ENCODE data around the gene PTMA.

- RRBS, result no CpG with 5 or more reads among the region's 5 CpGs
CAGE:
- cytosol, long polyA plus RNA, result no peak
- long polyA plus RNA, result no peak
- nucleus, long polyA plus RNA, result no peak
Observed at GRCh38 chr2:231036007-231036553, 1.2 kb upstream of the C2orf72 start.

- RRBS, result no CpG with 5 or more reads among the region's 5 CpGs
CAGE:
- cytosol, long polyA plus RNA, result no peak
- long polyA plus RNA, result no peak
- nucleus, long polyA plus RNA, result no peak
Observed at GRCh38 chr2:231355413-231355560, 40.2 kb upstream of the B3GNT7 start.

DNA sequence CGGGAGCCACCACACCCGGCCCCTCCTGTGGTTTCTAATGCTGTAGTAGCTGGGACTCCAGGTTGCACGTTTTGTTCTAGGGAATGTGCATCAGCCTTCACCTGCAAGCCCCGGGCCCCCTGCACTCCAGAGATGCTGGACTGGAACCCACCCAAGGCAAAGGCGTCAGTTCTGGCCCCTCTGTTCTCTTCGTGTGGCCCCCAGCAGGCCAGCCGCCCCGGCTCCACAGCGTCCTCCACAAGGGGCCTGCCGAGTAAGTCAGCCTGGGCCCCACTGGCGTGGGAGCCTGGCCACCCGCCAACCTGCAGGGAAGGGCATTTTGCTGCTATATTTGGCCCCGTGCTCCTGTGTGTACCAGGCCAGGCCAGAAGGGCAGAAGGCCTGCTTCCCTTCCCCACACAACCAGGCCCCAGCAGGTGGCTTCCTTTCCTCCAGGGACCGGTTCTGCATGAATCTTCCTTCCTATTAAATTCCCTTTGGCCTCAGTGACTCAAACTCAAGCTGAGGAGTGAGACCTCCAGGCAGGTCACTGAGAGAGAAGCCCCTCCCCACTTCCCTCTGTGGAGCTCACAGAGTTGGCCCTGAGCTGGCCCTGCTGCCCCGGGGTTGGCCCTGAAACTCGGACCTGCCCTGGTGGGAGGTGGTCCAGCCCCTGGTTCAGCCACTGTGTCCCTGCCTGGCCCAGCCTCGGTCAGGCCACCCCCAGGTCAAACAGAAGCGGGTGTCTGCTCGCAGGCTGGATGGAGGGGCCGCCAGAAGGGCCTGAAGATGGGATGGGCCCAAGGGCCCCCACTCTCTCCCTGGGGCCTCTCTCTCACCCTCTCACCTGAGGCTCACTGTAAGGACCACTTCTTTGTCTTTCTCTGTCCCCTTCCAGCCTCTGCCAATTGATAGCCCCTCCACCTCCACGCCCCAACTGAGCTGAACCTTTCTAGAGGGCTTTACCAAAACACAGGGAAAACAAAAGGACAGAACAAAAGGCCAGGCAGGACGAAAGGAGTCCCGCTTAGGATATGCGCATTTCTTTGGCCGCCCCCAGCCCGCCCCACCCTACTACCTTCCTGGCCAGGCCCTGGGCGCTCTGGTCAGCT, 25.3 kb upstream of the B3GNT7 start:
- RRBS, result 80% methylated on average over 5 of the region's 27 CpGs
CAGE:
- cytosol, long polyA plus RNA, result no peak
- long polyA plus RNA, result no peak
- nucleus, long polyA plus RNA, result no peak

GRCh38 chr2:231386334-231386958, 9.1 kb upstream of the B3GNT7 start:
- RRBS, result 54% methylated on average over 2 of the region's 3 CpGs
CAGE:
- cytosol, long polyA plus RNA, result no peak
- long polyA plus RNA, result no peak
- nucleus, long polyA plus RNA, result no peak

GRCh38 chr2:231399833-231400814, 4.6 kb downstream of the B3GNT7 start:
- RRBS, result no CpG with 5 or more reads among the region's 13 CpGs
CAGE:
- cytosol, long polyA plus RNA, result no peak
- long polyA plus RNA, result no peak
- nucleus, long polyA plus RNA, result no peak

DNA sequence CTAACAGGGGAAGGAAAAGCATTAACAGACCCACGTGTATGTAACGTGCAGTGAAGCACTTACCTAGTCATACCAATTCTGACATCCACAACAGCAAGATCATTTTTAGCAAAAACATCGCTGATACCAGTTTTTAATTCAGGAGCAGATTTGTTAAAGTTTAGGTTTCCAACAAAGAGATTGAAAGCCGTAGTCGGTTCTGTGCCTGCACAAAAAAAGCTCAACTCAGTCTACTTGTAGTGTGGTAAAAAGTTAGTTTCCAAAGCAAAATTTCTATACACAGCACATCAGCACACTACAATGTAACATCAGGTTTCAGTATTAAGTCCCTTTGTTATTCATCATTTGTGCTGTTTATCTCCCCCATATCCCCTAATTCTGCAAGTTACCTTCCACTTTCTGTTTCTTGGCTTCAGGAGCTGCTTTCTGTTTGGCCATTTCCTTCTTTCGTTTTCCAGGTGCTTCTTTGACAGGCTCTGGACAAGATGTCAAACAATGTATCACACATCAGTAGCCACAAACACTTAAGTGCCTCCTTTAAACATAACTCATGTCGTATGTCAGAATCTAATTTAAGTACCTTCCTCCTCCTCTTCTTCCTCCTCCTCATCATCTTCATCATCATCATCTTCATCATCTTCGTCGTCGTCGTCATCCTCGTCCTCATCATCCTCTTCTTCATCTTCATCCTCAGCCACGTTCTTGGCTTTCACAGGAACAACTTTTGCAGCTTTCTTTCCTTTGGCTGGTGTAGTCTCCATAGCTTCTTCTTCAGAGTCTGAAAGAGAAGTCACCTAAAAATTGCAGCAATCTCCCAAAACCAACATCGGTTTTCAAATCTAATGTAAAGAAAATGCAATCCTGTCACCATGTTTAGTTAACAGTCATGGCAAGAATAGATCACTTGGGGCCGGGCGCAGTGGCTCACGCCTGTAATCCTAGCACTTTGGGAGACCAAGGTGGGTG, 3.9 kb downstream of the NCL start:
- RRBS, result no CpG with 5 or more reads among the region's 17 CpGs
CAGE:
- cytosol, long polyA plus RNA, result start-site peak on the minus strand centred at position 679 of the sequence, 190 bp wide, 344 and 206 reads in 2 replicates
- long polyA plus RNA, result start-site peak on the plus strand centred at position 696 of the sequence, 111 bp wide, 86 and 216 reads in 2 replicates
- nucleus, long polyA plus RNA, result no peak

DNA sequence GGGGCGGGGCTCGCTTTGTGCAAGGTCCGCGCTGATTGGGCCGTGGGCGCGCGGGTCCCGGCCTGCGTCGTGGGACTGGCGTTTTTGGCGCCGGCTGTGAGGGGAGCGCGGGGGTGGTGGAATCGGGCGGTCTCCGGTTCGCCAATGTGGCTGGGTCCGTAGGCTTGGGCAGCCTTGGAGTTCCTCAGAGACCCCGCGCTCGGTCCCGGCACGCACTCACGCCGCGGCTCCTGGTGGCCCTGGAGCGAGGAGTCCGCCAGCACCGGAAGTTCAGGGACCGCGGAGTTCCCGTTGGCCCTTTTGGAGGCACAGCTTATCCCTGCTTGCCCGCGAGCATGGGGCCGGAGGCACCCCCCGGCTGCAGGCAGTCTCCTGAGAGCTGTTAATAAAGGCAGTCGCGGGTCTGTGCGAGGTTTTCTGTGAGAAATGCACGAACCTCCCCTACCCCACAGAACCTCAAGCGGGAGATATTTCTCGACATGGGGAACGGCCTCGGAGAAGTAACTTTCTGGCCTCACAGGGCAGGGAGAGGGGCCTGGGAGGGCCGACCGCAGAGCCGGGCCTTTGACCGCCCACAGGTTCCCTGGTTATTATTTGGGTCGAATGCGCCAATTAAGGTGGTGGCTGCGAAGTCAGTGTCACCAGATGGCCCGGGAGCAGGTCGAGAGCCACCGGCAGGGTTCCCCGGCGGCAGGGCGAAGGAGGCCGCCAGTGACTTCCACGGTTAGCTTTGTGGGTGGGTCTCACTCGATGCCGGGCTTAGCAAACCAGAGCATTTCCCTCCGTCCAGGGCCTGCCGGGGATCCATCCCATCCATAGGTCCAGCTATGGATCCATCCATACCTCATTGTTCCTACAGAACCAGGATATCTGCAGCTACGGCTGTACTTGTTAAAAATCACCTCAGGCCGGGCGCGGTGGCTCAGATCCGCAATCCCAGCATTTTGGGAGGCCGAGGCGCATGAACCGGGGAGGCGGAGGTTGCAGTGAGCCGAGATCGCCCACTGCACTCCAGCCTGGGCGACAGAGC, 714 bp upstream of the NCL start:
- RRBS, result 18% methylated on average over 43 of the region's 78 CpGs
CAGE:
- cytosol, long polyA plus RNA, result no peak
- long polyA plus RNA, result no peak
- nucleus, long polyA plus RNA, result no peak

DNA sequence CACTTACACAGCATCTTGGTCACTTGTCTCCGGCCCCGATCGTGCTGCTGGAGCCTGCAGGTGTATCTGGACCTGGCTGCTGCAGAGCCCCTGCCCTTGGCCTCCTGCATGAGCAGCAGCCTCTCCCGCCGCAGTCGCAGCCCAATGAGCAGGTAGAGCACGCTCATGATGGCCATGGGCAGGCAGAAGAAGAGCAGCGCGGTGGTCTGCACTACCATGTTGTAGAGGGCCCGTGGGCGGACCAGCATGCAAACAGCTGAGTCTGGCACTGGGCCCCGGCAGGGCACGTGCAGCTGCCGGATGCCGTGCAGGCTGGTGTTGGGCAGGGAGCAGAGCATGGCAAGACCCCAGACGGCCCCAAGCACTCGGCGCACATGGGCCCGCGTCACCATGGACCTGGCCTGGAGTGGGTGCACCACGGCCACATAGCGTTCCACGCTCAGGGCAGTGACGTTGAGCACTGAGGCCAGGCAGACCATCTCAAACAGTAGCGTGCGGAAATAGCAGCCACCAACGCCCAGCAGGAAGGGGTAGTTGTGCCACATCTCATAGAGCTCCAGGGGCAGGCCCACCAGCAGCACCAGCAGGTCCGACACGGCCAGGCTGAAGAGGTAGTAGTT, 2.0 kb downstream of the NMUR1 start:
- RRBS, result no CpG with 5 or more reads among the region's 29 CpGs
CAGE:
- cytosol, long polyA plus RNA, result no peak
- long polyA plus RNA, result no peak
- nucleus, long polyA plus RNA, result no peak

DNA sequence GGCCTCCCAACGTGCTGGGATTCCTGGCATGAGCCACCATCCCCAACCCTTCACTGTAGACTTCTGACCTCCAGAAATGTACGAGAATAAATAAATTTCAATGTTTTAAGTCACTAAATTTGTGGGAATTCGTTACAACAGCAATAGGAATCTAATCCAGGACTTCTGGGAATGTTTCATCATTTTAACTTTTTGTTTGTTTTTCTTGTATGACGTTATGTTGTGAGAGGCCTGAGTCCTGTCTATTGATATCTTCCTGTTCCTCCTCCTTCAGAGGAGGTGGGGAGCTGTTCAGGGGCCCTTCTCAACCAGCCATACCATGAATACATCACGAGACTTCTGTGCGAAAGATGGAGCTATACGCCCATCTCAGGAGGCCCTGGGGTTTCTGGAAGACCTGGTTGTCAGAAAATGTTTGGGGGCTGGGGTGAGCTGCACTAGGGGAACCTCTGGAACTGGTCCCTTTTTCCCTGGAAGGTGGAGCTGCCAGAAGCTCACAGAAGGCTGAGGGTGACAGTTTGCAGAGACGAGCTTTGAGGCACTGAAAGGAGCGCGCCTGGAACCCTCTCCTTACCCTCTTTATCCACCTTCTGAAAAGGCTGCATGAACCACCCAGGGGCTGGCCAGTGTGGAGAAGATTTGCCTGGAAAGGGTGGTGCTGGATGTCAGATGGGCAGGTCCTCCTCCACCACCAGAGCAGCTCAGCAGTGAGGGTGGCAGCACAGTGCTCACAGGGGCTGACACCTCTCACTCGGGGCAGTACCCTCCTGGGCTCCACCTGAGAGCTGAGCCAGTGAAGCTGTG, 40.3 kb downstream of the TEX44 start:
- RRBS, result no CpG with 5 or more reads among the region's 11 CpGs
CAGE:
- cytosol, long polyA plus RNA, result no peak
- long polyA plus RNA, result no peak
- nucleus, long polyA plus RNA, result no peak

DNA sequence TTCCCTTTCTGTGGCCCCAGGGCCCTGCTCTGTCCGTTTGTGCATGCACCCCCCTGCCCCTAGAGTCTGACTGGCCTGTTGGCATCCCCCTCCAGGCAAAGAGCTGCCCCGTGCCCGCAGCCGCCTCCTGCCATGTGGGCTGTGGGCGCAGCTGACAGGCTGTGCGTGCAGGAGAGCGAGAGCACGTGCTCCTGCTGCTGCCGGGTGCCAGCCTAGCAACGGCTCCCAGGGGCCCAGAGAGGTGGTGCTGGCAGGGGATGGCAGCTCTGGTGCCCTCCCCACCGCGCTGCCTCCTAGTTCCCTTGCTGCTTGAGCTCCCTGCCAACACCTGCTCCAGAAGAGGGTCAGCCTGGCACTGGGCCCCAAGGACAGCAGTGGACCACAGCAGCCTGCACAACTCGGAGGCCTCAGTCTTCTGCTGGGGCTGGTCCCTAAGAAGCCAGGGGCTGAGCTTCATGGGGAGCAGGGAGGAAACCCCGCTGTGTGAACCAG, 24.0 kb upstream of the PTMA start:
- RRBS, result no CpG with 5 or more reads among the region's 14 CpGs
CAGE:
- cytosol, long polyA plus RNA, result no peak
- long polyA plus RNA, result no peak
- nucleus, long polyA plus RNA, result no peak

DNA sequence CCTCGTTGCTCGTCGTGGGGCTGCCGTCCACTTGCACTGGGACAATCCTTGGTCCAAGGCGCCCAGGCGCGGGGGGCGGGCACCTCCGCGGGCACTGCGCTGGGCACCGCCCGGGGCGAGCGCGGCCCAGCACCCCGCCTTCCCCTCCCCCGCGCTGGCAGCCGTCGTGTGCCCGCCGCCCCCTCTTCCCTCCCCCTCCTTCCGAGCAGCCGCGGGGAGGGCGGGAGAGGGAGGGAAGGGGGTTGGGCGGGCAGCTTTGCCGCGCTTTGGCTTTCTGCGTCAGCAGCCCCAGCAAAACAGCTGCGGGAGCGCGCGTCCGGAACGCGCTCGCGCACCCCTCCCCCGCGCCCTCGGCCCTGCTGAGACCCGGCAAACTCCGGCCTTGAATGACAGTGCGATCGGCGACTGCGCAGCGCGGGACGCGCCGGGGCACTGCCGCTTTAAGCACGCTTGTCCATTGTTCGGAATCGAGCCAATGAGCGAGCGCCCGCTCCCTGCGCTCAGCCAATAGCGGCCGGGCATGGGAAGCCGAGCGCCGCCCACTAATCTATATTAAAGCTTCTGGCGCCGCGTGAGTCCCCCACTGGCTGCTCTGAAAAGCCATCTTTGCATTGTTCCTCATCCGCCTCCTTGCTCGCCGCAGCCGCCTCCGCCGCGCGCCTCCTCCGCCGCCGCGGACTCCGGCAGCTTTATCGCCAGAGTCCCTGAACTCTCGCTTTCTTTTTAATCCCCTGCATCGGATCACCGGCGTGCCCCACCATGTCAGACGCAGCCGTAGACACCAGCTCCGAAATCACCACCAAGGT, at the start of gene PTMA:
Gene PTMA, plus strand, starts transcription at position 578 of the 806 bp plus-strand sequence.
- RRBS, result 1% methylated on average over 26 of the region's 91 CpGs
CAGE:
- cytosol, long polyA plus RNA, result start-site peak on the plus strand centred at position 596 of the sequence, 31 bp wide, 59 and 1,068 reads in 2 replicates
- long polyA plus RNA, result start-site peak on the plus strand centred at position 597 of the sequence, 31 bp wide, 598 and 66 reads in 2 replicates
- nucleus, long polyA plus RNA, result no peak

- RRBS, result 2% methylated on average over 13 of the region's 64 CpGs
CAGE:
- cytosol, long polyA plus RNA, result no peak
- long polyA plus RNA, result no peak
- nucleus, long polyA plus RNA, result no peak
Observed at GRCh38 chr2:231924911-231925764, 1.1 kb downstream of the NPPC start.

DNA sequence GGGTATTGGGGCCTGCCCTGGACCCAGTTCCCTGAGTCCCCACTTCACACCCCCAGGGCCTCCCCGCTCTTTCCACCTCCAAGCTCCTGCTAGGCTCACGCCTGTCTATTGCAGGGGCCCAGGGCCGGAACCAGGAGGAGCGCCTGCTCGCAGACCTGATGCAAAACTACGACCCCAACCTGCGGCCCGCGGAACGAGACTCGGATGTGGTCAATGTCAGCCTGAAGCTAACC, 302 bp downstream of the CHRNG start:
- RRBS, result no CpG with 5 or more reads among the region's 11 CpGs
CAGE:
- cytosol, long polyA plus RNA, result no peak
- long polyA plus RNA, result no peak
- nucleus, long polyA plus RNA, result no peak

GRCh38 chr2:232624191-232625159, 8.9 kb upstream of the EFHD1 start:
- RRBS, result no CpG with 5 or more reads among the region's 6 CpGs
CAGE:
- cytosol, long polyA plus RNA, result no peak
- long polyA plus RNA, result no peak
- nucleus, long polyA plus RNA, result no peak

DNA sequence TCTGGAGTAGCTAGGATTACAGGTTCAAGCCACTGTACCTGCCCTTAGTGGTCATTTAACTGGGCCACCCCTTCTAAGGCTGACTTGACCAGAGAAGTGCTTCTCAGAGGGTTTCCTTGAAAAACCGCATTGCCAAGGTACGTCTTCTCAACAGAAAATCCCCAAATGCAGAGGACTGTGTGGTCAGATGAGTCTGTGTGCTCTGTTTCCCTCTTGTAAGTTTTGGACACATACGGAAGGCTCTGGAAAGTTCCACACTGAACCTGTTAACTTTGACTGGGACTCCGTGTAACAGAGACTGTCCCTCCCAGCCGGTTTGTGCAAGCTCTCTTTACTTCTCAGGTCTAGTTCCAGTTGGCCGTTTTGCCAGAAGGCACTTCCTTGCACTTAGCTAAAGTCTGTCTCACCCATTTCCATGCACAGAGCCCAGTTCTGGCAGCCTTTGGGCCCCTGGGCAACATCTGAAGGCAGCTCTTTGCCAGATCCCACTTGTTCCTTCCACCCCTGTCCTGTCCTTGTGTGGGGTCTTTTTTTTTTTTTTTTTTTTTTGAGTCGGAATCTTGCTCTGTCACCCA, 22.0 kb downstream of the EFHD1 start:
- RRBS, result no CpG with 5 or more reads among the region's 7 CpGs
CAGE:
- cytosol, long polyA plus RNA, result no peak
- long polyA plus RNA, result no peak
- nucleus, long polyA plus RNA, result no peak

- RRBS, result no CpG with 5 or more reads among the region's 10 CpGs
CAGE:
- cytosol, long polyA plus RNA, result no peak
- long polyA plus RNA, result no peak
- nucleus, long polyA plus RNA, result no peak
Observed at GRCh38 chr2:232773763-232774259, 2.6 kb downstream of the KCNJ13 start.

DNA sequence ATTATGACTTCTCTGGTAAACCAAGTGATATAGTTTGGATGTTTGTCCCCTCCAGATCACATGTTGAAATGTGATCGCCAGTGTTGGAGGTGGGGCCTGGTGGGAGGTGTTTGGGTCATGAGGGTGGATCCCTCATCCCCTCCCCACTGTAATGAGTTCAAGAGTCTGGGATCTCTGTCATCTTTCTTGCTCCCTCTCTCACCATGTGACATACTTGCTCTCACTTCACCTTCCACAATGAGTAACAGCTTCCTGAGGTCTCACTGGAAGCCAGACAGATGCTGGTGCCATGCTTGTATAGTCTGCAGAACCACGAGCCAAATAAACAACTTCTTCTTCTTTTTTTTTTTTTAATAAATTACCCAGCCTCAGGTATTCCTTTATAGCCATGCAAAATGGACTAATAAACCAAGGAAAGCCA, 8.4 kb upstream of the KCNJ13 start:
- RRBS, result no CpG with 5 or more reads among the region's 2 CpGs
CAGE:
- cytosol, long polyA plus RNA, result no peak
- long polyA plus RNA, result no peak
- nucleus, long polyA plus RNA, result no peak

DNA sequence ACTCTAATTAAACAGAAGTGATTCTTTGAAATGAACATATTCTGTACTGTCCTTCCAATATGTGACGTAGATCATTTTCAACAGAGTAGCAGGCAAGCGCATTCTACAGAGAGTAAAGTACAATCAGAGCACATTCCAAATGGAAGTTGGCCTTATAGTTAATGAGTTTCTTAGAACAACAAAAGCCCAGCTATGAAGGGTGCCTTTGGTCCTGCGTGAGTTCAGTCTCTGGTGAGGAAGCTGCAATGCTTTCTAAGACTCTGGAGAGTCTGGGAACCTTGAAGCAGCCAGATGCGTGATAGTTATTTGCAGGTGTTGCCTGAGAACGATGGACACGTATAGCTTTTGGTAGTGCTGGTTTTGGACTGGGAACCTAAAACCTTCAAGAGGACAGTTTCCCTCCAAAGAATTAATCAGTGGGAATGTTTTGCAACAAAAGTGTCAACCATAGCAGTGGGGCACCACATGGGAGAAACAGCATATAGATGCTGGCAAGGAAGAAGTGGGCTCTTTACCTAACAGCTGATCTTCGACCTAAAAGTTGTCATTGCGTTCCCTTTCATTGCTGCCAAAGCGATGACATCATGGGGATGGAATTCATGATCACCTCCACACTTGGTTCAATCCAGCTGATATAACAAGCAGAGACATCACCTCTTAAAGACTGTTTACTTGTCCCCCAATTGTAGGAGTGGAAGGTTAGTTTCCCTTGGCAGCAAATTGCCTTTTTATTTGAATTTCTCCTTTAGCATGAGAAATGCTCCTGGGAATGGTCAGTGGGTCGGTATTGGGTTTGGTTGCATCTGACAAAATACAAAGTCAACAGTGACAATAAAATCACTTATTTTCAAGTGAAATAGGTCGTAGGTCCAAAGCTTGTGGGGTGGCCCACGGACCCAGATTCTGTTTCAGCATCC, 9.2 kb upstream of the SNORC start:
- RRBS, result no CpG with 5 or more reads among the region's 12 CpGs
CAGE:
- cytosol, long polyA plus RNA, result no peak
- long polyA plus RNA, result no peak
- nucleus, long polyA plus RNA, result no peak

- RRBS, result no CpG with 5 or more reads among the region's 8 CpGs
CAGE:
- cytosol, long polyA plus RNA, result no peak
- long polyA plus RNA, result no peak
- nucleus, long polyA plus RNA, result no peak
Observed at GRCh38 chr2:232899070-232899581, 29.1 kb downstream of the SNORC start.

DNA sequence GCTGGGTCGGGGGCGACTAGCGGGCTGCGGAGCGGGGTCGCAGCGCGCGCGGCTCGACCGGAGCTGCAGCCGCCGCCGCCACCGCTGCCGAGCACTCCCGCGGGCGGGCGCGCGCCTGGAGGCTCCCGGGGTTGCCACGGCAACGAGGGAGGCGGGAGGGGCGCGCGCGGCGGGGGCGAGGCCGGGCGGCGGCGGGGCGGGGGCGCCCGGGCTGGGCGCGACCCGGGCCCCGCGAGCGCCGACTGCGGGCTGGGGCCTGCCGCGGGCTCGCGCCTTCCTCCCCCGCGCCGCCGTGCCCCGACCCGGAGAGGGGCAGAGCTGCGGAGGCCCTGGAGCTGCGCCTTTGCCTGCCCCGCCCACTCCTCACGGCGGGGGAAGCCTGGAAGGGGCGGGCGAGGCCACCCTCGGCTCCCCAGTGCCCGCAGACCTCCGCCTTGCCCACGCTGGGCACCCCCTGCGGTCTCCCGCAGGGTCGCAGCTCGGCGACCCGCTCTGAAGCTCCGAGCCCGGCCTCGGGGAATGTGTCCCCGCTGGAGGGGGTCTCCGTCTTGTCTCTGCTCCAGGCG, 58.1 kb downstream of the SNORC start:
- RRBS, result 5% methylated on average over 53 of the region's 81 CpGs
CAGE:
- cytosol, long polyA plus RNA, result no peak
- long polyA plus RNA, result no peak
- nucleus, long polyA plus RNA, result no peak

Data from IMR-90 (cell line).